HT-29 (cell line): ENCODE measurements around the genes SLC2A3, FOXJ2, C3AR1 and CLEC4E.

DNA sequence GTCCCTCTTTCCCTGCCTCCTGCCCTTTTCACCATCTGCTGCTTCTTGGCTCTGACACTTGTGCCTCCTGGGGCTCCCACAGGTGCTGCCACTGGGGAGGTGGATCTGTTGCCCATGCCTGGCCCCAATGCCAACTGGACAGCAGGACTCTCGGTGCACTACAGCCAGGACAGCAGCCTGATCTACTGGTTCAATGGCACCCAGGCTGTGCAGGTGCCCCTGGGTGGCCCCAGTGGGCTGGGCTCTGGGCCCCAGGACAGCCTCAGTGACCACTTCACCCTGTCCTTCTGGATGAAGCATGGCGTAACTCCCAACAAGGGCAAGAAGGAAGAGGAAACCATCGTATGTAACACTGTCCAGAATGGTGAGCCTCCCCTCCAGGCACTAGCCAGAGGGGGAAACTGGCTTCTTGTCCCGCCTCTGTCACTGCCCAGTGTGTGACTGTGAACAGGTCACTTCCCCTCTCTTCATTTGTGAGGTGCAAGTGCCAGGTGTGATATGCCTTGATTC lies 6.6 kb downstream of the CLSTN3 start:
- RAMPAGE, long total RNA, result no peak

- RAMPAGE, long total RNA, result no peak
These were observed 4.2 kb downstream of the CD163L1 start for GRCh38 chr12:7439370-7440581.

DNA sequence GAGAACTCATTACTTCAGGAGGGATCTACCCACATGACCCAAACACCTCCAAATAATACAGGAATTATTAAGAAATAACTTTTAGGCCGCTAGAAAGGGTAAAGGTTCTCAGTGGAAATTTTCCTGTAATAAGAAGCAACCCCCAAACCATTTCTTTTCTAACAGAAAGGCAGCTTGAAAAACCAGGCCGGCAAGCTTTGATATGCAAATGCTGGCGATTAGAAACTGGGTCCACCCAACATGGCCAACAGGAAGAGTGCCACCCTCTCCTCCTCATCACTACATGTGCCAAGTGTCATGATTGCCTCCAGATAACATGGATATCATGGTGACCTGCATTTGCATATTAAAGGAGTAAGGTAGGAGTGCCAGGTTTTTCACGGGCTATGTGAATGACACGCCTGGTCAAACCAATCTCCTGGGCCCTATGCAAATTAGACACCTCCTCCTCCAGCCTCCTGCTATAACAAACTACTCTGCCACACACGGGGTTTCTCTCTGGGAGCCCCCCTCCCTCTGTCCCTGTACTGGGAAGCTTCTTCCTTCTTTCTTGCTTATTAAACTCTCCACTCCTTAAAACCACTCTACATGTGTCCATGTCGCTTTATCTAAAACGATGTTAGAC lies 27.7 kb downstream of the APOBEC1 start:
- RAMPAGE, long total RNA, result no peak

- RAMPAGE, long total RNA, result no peak
These were observed 25.1 kb downstream of the SLC2A14 start for GRCh38 chr12:7847508-7848049.

GRCh38 chr12:7924843-7925594 lies 11.0 kb downstream of the SLC2A3 start:
- RAMPAGE, long total RNA, result no peak

DNA sequence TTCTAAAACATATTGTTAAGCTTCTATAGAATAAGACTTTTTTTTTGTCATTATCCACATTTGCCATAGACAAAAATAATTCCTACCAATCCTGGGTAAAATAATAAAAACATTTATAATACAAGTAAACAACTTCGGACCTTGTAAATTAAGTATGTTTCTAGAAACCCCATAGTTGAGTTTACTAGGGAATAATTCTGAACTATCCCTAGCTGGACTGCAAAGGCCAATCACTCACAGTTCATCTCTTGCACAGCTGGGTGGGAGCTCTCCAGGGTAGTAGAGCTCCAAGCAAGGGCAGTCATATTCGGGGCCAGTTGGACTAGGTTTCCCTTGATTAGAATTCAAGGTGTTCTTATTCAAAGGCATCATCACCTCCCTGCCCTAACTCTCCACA lies 3.5 kb downstream of the SLC2A3 start:
- RAMPAGE, long total RNA, result no peak

- RAMPAGE, long total RNA, result no peak
These were observed 1.9 kb downstream of the SLC2A3 start for GRCh38 chr12:7934144-7934415.

GRCh38 chr12:7935374-7935821 lies 589 bp downstream of the SLC2A3 start:
- RAMPAGE, long total RNA, result no peak

DNA sequence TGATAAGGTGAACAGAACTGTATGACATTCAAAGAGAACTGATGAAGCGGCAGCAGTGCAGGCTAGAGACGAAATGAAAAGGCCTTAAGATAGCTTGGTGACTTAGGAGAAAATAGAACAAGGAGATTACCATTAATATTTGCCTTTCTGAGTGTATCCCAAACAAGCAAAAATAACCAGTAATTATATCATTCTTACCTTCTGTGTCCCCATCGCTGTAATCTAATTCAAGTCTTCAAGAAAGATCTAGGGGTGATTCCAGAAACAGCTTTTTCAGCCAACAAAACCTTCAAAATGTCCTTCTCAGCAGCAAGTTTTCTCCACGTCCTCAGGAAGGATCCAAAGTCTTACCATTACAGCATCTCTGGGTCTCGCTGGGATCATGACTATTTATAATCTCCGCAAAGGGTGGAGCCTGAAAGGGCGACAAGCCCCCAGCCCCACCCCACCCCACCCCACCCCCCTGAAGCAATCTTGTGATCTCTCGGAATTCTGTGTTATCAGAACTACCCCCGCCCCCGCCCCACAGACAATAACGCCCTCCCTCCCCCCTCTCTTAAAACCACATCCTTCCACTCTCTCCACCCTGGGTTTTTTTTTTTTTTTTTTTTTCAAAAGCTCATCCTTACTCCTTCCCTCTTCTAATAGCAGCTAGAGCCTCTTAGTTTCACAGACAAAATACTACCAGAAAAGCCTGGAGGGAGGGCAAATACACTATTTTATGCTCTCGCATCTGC lies at the start of gene SLC2A3:
TSS of gene SLC2A3 (minus strand) at position 366 of the 737 bp plus-strand sequence.
- RAMPAGE, long total RNA, result no peak

DNA sequence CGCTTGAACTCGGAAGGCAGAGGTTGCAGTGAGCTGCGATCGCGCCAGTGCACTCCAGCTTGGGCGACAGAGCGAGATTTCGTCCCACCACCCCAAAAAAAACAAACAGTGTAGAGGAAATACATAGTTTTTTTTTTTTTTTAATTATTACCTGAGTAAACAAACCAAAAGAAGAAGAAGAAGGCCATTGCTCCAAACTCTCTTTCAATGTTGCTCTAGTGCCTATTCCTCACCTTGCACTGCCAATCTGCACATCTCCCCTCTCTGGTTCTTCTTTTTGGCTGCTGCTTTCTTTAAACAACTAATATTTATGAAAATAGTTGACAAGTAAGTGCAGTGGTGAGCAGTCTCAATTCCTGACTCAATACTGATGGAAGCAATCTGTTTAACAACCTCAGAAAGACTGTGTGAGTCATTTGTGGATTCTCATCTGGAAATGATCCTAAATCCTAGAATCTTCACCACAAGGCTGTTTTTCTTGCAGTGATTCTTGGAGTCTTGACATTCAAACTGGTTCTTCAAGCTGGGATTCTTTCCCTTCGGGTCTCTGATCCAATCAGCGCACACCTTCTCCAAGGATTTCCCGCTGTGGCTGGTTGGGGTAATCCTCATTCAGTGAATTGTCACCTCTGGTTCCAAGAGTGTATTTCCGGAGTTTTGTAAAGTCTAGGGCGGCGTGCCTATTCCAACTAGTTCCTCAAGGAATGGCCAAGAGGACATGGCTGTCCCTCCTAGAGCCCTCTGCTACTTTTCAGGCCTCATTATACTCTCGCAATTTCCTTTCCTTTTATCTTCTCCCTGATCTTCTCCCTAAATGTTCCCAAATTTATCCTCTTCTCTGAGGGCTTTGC lies 37.9 kb upstream of the FOXJ2 start:
- RAMPAGE, long total RNA, result no peak

- RAMPAGE, long total RNA, result no peak
These were observed at the start of gene FOXJ2 for GRCh38 chr12:8032260-8033136. Gene FOXJ2, plus strand, starts transcription at chr12:8032716.

- RAMPAGE, long total RNA, result no peak
These were observed at the start of gene C3AR1 for GRCh38 chr12:8066053-8066783. Gene C3AR1, minus strand, starts transcription at chr12:8066359.

DNA sequence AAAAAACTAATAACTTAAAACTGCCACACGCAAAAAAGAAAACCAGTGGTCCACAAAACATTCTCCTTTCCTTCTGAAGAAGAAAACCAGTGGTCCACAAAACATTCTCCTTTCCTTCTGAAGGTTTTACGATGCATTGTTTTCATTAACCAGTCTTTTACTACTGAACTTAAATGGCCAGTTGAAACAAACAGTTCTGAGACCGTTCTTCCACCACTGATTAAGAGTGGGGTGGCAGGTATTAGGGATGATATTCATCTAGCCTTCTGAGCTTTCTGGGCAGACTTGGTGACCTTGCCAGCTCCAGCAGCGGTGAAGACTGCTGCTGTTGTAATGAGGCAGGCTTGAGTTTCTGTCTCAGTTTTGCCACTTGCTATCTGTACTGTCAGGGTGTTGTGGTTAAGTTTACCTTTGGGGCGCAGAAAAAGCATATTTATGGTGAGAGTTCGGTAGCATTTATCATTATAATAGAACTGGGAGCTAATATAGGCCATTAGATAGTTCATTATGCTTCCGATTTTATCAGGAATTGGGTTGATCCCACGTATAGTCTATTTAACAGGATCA lies 883 bp upstream of the NECAP1 start:
- RAMPAGE, long total RNA, result no peak

GRCh38 chr12:8243088-8243487 lies 15.7 kb upstream of the FAM90A1 start:
- RAMPAGE, long total RNA, result no peak

DNA sequence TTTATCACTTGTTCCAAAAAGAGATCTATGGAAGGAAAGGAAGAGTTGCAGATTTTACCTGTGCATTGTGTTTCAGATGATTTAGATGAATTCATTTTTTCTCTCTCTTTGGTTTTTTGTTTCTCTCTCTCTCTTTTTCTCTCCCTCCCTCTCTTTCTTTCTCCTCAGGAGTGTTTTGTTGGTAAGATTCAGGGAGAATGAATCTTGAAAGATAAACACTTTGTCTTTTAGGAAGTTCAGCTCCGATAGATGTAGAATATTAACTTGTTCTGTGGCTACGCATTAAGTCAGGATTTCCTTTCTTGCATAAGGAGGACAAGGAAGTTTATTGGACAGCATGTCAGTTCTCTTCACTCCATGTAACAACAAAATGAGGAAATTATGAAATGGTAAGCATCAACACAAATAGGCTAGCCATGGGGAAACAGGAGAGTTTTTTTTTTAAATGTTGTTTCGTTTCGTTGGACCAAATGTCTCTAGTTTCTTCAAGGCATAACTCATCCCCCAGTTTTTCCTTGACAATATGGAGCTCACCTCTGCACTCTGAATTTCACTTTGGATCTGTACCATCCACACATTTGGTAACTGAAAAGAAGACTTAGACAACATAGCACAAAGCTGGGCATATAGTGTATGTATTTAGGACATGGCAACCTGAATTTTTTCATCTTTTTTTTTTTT lies at the start of gene CLEC4E:
TSS of gene CLEC4E (minus strand) at position 203 of the 681 bp plus-strand sequence.
- RAMPAGE, long total RNA, result no peak

DNA sequence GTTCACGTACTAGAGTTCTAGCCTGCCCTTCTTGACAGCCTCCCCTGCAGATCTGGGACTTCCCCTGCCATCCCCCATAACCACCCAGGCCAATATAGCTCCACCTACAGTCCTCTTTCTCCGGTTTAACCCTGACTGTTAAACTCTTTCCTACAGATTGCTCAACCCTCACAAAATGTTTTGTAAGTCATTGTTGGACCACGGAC lies 21.5 kb downstream of the AICDA start:
- RAMPAGE, long total RNA, result no peak

DNA sequence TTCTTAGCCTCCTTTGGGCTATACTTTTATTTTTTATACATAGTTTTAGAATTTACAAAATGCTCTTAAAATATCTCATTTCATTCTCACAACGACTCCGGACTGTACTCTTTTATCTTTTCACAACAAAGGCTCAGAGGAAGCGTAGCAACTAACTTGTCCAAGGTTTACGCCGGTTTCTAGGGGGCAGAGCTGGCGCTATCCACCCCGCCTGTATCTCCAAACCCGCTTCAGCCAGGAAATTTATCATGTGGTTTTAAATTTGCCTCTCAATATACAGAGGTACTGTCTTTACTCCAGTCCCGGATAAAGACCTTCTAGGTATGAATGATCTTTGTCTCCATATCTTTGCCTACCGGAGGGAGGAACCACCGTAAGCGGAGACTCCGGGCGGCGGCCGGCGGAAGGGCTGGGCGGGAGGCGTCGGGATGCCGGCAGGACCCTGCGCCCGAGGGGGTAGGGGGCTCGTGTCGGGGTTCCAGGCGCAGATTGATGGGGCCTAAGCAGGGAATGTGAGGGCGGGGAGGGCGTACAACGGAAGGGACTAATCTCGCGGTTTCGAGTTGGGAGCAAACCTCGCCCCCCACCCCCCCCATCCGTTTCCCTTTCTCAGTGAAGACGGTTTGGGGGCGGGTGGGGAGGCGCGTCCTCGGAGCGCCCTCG lies 648 bp upstream of the RIMKLB start:
- RAMPAGE, long total RNA, result no peak

DNA sequence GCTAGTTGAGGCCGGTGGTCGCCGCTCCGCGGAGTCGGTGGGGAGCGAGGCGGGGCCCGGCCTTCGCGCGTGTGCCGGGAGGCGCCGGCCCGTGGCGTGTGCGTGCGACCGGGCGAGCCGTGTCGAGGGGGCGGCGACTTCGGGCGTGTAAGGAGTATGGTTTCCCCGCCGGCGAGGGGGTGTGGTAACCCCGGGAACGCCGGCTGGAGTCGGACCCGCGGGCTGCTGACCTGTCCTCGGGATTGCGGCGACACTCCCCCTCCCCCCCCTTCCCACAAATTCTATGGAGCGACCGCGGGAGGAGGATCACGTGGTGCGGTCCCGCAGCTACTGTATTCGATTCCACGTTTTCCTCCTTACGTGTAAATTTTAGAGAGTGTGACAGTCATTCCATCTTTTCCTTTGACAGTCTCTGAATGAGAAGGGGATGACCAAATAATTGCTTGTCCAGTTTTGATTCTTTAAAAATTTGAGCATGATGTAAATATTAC lies 701 bp downstream of the RIMKLB start:
- RAMPAGE, long total RNA, result no peak

- RAMPAGE, long total RNA, result no peak
These were observed 50.5 kb downstream of the A2M start for GRCh38 chr12:9065357-9065504.

DNA sequence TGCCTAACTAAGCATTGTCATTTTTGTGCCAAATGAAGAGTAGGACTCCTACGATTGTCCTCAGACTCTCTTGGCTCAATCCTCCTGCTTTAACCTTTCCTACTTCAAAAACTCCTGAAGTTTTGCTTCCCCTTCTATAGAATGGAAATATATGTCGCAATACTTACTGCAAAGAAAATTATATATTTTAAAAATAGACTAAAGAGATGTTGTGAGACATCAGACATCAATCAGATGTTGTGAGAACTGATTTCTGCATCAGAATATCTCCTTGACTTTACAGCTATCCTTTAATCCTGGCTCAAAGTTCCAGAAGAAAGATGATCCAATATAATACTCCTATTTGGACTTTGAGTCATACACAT lies 48.9 kb downstream of the A2M start:
- RAMPAGE, long total RNA, result no peak